Ascending aorta (tissue), 1 donor: ENCODE measurements around the genes IFNA1 and PLAA.

DNA sequence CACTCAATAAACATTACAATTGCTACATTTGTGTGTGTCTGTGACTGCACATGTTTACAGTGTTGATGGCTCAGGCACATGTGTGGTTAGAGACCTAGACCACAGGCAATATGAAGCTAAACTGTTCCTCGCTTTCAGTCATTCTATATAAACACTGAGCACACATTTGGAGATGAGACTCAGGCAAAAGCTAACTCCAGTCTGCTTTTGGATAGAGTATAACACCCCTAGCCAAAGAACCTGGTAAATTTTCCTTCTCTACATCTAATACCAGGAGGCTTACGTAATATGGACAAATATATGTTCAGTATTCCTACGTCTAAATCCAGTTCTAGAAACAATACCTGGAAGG, 247.6 kb downstream of the SAXO1 start:
- PRO-cap, result no peak

GRCh38 chr9:19118005-19118204, 9.4 kb downstream of the PLIN2 start:
- PRO-cap, result no peak

- PRO-cap, result no peak
Measured at GRCh38 chr9:19154047-19154642, 26.9 kb upstream of the PLIN2 start.

DNA sequence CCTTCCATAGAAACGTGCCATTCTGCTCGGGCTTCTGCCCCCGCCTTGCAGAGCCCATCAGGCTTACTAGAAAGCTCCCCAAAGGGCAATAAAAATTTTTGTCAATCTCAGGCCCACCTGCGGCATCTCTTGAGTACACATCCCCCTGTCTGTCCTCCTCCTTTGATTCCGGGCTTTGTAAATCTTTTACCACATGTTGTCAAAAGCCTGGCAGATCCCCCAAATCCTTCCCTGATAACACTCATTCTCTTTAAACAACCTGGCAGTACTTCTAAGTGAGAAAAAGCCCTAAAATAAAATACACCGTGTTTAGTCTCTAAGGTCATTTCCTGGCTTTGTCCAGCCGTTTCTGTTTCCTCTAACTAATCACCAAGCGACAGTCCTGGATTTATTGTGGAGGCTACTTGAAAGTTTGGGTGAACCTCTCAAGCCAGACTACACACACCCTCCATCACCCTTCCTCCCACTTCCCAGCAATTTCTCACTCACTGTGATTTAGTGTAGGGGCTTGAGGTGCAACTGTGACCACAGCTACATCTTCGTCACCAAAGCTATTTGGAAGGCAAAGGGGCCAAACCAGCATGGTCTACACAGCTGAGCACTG, 239.9 kb upstream of the SLC24A2 start:
- PRO-cap, result no peak

DNA sequence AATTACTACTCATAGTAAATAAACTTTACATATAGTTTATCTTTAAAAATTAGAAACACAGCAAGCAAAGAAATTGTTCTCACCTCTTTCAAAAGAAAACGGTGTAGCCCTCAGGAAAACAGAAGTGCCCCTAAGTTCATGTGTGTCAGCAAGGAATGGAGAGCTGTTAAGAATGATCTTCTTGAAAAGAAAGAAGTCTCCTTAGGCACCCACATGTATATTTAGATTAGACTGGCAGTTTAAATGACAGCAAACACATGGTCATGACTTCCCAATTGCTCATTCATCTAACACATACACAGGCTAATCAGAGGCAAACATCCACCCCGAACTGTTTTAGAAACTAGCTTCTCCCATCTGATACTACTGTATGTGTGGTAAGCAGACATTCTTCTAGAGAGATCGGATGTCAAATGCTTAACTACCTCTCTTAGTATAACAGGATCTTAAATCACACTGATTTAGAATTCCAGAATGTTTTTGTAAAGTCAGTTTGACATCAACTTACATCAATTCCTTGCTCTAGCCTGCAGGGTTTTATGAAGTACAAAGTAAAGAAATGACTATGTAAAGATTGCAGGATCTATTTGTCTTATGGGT, 239.9 kb downstream of the MLLT3 start:
- PRO-cap, result no peak

DNA sequence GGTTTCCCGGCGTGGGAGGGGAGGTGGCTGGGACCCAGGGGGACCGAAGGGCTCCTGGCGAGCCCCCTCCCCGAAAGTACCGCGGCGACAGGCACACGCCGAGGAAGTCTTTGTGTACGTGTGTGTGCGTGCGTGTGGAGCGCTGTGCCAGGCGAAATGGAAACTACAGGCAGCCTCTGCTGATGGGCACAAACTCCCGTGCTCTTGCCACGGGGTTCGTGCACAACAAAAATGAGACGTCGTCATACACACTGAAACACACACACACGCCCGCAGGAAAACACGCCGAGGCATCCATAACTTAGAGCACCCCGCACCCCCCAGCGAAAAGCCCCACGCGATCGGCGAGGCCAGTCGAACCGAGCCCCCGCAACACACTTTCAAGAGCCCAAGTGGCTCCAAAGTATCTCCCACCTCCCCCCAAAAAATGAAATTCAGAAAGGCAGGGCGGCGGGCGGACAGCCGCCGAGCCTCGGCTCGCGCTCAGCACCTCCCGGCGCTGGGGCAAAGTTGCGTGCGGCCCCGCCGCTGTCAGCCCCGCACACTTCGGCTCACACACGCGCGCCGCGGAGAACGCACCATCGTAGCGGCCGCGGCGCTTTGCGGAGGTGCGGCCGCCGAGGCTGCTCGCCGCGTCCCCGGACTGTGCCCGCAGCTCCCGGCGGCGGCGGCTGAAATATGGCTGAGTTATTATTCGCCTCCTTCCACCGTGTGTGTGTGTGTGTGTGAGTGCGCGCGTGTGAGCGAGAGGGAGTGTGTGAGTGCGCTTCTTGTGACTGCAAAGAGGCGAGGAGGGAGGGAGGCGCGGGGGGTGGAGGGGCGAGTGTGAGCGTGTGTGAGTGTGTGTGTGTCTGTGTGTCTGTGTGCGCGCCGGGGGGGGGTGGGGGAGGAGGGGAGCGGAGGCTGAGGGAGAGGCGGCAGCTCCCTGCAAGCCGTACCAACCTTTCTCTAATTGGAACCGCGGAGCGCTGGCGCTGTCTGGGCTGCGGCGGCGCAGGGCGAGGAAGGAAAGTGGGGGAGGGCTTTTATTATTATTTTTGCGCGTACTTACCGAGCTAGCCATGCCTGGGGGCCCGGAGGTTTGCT, 762 bp downstream of the MLLT3 start:
- PRO-cap, result no peak

- PRO-cap, result no peak
Measured at GRCh38 chr9:20687574-20688379, 3.7 kb downstream of the FOCAD start.

DNA sequence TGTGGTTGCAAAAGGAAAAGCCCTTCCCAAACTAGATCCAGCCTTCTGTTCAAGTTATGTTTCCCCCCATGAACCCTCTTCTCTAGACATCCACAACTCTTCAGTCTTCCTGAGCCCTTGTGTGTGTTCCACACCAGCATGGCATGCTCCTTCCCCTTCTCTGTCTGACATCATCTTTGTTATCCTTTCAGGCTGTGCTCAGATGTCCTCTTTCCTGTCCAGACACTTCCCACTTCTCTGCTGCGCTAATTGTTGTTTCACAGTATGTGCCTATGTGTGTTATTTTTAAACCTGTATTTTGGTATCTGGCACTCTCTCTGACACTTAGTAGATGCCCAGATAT, 38.1 kb downstream of the FOCAD start:
- PRO-cap, result no peak

DNA sequence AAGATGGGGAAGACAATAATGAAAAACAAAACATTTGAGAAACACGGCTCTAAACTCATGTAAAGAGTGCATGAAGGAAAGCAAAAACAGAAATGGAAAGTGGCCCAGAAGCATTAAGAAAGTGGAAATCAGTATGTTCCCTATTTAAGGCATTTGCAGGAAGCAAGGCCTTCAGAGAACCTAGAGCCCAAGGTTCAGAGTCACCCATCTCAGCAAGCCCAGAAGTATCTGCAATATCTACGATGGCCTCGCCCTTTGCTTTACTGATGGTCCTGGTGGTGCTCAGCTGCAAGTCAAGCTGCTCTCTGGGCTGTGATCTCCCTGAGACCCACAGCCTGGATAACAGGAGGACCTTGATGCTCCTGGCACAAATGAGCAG, at the start of gene IFNA1:
IFNA1 (plus strand) TSS at position 174 of the 379 bp plus-strand sequence.
- PRO-cap, result no peak

DNA sequence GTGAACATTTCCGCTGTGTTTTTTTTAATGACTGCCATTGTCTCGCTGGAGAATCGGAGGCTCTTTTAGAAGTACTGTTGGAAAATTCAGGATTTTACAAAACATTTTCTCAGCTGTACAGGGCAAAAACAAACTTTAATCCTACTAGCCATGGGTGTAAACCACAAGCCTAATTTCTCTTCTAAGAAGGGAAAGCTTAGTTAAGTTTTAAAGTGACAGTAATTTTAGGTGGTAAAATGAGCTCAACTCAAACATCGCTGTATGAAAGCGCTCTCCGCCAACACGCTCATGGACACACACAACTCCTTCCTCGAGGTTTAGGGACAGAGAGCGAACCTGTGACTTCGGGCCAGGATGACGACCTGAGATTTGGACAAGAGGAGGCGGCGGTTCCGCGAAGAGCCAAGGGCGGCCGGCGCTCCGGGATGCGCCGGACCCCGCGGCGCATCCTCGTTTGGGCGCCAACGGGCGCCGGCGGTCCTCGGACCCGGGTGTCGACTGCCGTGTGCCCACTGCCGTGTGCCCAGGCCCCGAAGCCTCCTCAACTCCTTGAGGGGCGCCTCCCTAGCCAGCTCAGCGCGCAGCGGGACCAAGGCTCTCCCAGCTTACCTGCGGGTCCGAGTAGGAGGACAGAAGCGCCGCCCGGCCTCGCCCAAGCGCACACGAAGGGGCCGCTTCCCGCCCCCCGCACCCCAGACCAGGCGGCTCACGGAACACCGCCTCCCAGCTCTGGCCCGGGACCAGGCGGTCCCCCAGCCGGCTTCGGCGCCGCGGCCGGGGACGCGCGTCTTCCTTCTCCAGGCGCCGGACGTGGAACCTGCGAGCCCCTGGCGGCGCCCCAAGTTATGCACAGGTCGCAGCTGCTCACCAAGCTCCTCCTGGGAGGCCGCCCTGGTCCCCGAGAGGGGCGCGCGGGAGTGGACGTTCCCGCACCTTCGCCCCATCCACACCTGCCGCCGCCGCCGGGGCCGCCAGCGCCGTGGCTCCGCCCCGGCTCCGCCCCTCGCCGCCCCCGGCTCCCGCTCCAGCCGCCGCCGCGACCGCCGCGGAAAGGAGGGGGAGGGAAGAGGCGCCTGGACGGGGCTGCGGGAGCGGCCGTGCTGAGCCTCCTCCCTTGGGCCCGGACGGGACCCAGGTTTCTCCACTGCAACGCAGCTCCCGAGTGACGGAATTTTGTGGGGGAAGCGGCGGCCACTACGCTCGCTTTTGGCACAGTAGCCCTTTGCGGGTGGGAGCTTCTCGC, 77.2 kb upstream of the IFNE start:
- PRO-cap, result no peak

GRCh38 chr9:21801997-21802368, 453 bp upstream of the MTAP start:
- PRO-cap, result no peak

GRCh38 chr9:21975498-21975727, 756 bp upstream of the CDKN2A start:
- PRO-cap, result no peak

- PRO-cap, result no peak
Measured at GRCh38 chr9:22008482-22009038, 545 bp downstream of the CDKN2B start.

GRCh38 chr9:22103159-22103856, 94.2 kb upstream of the CDKN2B start:
- PRO-cap, result no peak

DNA sequence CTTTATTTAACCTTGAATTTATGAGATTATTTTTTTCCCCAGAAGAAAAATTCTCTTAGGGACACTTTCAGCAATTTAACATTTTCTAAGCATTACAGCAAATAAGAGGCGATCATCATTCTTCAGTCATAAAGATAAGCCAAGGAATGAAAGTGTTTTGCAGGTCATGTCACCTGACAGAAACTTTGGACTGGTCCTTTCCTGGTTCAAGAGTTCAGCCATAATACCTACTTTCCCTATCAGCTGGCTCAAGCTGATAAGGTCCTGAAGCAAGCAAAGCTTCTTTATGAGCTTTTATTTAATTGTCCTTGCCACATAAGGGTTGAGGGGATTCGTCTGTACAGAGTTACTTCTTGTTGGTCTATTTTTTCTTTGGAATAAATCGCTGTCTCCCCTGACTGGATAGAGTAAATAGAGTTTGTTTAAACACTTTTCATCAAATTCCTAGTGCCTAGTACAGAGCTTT, 99.9 kb upstream of the CDKN2B start:
- PRO-cap, result no peak

GRCh38 chr9:22113223-22113750, 104.2 kb upstream of the CDKN2B start:
- PRO-cap, result no peak

DNA sequence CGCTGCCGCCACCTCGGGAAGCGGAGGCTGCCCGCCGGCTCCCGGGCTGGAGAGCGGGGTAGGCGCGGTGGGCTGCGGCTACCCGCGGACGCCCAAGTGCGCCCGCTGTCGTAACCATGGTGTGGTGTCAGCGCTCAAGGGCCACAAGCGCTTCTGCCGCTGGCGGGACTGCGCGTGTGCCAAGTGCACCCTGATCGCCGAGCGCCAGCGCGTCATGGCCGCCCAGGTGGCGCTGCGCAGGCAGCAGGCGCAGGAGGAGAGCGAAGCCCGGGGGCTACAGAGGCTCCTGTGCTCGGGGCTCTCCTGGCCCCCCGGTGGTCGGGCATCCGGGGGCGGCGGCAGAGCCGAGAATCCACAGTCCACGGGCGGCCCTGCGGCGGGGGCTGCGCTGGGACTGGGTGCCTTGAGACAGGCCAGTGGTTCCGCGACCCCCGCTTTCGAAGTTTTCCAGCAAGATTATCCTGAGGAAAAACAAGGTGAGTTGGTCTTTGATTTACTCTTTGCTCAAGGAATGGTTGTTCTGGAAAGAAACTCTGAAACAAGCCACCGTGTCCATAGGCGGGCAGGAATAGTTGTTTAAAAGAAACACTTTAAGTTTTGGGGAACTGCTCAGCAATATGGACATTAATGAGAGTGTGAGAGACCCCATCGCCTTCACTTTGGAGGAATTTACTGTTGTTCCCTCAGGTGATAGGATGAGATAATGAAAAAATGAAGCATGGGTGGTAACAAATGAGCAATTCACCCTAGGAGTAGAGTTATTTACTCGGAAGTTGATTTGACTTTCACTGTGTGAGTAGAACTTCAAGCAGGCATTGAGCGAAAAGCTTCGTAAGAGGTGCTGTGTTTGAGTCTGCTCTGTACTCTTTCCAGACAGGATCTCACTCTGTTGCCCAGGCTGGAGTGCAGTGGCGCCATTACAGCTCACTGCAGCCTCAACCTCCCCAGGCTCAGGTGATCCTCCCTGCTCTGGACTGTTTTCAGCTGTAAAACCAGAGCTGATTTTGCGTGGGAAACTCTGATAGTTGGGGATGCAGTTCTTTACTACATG, 958 bp downstream of the DMRTA1 start:
- PRO-cap, result no peak

- PRO-cap, result no peak
Measured at GRCh38 chr9:23437321-23437576, 388.8 kb downstream of the ELAVL2 start.

DNA sequence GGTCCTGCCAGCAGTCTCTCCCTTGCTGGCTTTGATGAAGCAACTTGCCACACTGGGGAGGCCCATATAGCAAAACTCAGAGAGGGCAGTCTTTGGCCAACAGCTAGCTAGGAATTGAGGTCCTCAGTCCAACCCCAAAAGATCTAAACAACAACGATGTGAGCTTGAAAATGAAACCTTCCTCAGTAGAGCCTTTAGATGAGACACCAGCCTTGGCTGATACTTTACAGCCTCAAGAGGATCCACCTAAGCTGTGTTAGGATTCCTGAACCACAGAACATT, 8.6 kb upstream of the CAAP1 start:
- PRO-cap, result no peak

DNA sequence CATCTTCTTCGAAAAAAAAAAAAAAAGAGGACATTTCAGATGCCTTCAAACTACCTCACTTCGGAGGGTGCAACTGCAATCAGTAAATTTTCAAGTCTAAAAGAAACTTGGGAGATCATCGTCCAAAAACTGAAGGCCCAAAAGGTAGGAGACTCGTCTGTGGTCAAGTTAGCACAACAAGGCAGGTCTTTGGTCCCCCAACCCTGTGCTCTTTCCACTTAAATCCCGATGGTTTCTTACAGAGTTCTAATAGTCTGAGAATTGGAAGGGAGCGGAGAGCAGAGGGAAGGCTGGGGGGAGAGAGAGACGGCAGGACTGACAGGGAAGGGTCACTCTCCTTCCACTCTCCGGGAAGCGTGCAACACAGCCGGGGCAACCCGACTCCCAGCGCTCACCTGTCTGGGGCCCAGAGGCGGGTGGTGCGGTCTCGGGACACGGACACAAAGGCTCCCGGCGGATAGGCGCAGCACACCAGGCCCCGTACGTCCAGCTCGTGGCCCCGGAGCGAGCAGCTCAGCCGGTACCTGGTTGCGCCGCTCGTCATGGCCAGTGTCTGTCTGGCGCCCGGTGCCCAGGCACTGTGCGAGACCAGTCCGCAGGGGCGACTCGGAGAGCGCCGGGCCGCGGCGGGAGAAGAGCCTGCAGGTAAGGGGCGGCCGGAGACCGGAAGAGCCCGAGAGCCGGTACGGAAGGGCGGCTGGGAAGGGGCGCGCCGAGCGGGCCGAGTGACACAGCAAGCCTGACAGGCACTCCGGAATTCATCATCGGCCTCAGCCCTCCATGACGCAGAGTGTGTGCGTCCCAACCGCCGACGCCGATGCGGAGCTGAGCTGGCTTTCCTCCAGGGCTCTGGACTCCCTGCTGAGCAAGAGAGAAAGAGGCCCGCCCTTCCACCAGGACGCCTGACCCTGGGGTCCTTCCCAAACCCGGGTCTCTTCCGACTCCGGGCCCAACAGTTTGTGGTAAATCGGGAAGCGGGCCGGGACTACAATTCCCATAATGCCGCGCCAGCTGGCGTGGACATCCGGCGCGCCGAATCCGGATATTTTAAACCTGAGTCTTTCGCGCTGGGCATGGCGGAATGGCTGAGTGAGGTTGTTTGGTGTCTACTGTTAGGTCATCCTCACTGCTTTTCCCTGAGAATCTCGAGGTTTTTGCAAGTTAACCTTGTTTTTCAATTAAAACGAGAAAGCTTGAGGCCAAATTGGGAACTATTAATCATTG, at the start of gene PLAA:
PLAA (minus strand) TSS at position 741 of the 1,224 bp plus-strand sequence.
- PRO-cap, result bidirectional peak, plus-strand start at position 1,079 of the sequence, minus-strand start at position 730 of the sequence